LUHMES (cell line): ENCODE measurements around the gene CDKN2C.

DNA sequence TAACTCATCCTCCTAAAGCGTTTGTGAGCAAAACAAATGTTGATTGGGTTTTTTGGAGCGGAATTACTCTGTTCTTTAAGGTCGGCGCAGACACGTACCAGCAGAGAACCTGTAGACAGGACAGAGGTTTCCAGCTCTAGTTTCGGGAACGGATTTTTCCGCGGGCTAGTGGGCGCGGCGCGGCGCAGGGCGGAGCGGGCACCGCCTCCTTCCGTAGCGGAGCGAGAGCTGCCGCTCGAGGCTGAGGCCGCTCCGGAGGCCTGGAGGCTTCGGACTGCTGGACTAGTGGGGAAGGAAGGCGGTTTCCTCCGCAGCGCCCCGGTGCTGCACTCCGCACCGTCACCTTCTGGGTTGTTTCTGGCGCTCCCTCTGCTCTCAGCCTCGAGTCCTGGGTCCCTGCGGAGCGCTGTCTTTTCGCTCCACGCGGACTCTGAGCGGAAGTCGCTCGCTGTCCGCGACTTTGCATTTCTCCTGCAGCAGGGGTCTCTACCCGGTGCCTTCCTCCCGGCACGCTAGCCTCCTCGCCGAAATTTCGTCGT, 6.9 kb downstream of the FOXD2 start:
- PRO-cap = no peak

- PRO-cap = no peak
Measured at GRCh38 chr1:47577979-47578692, 140.3 kb downstream of the FOXD2 start.

DNA sequence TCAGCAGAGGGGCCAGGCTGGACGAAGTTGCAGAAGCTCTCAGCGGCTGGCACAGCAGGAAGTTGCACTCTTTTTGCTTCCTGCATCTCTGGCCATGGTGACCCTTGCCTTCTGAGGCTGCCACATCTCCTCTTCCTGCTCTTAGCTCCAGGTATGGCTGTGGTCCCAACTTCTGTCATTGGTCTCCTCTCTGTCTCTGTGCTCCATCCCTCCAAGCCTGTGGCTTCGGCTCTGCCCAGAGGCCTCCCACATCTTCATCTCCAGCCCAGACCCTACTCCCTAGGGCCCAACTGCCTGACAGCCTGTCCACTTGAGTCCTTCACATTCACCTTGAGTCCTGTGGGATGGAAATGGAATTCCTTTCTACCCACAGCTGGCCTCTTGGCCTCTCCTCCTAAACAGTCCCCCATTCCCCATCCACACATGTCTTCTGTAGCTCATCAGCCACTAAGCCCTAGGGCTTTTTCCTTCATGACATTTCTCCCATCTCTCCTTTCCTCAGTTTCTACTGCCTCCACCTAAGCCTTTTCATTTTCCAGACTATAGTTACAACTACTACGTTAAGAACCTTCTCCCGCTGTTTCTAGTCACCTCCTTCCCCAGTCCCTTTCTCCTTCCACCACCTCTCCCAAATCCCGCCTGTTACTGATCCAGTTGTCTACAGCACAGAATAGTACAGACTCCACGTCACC, 42.3 kb downstream of the TRABD2B start:
- PRO-cap = no peak

- PRO-cap = no peak
Measured at GRCh38 chr1:47978300-47978969, 18.8 kb downstream of the TRABD2B start.

GRCh38 chr1:47992527-47993068, 4.6 kb downstream of the TRABD2B start:
- PRO-cap = no peak

DNA sequence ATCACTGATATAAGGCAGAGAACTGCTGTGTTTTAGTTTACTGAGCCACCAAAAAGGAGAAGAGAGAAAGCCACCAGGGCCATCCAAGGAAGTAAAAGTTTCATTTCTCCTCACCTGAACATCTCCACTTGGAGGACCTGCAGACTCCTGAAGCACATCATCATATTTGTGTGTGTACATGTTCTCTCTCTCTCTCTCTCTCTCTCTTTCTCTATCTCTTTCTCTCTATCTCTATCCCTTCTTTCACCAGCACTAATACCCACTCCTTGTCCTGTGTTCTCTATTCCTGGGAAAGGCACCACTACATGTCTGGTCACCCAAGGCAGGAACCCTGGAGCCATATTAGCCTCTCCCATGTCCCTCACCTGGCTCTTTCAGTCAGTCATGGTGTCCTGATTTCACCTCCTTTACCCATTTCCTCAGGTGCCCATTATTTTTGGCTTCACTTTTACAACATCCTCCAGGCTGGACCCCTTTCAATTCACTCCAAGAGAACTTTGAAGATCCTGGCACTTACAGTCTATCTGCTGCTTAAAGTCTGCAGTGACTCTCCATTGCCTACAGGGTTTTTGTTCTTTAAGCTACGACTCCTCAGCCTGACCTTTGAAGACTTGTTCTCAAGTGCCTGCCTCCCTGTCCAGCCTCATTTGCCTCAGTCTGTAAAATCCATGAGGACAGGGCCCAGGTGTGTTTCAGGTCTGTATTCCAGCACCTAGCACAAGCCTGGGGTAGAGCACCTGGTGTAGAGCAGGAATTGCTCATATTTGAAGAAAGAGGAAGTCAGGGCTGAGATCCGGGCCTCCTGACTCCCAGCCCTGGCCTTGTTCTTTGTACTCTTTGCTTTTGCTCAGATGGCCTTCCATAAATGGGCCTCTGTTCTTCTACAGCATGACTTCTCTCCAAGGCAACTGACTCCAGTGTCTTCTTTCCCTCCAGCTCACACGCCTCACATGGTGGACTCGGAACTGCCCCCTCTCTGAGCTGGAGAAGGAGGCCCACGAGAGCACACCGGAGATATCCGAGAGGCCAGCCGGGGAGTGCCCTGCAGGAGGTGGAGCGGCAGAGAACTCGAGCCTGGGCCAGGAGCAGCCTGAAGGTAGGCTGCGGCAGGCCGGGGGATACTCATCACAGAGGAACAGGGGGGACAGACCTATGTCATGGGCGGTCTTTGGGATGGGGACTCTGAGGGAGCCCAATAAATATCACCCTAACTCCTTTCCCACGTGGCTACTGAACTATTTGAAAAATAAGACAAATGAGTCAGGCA, 19.4 kb downstream of the SLC5A9 start:
- PRO-cap = no peak

- PRO-cap = no peak
Measured at GRCh38 chr1:48244893-48245646, 22.6 kb downstream of the SLC5A9 start.

DNA sequence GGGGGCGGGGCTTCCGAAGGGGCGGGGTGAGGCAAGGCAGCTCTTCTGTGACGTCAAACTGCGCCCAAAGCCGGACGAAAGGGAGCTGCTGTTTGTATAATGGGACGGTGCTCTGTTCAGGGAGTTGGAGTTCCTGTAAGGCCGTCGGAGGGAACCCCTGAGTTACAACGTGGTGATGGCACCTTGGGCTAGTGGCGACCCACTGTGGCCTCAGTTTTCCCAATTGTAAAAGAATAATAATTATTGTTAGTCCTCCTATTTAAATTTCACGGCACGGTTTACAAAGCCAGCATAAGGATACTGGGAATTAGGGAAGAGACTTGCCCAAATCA, 285 bp upstream of the SPATA6 start:
- PRO-cap = bidirectional peak, plus-strand start at position 67 of the sequence, minus-strand start outside the sequence

DNA sequence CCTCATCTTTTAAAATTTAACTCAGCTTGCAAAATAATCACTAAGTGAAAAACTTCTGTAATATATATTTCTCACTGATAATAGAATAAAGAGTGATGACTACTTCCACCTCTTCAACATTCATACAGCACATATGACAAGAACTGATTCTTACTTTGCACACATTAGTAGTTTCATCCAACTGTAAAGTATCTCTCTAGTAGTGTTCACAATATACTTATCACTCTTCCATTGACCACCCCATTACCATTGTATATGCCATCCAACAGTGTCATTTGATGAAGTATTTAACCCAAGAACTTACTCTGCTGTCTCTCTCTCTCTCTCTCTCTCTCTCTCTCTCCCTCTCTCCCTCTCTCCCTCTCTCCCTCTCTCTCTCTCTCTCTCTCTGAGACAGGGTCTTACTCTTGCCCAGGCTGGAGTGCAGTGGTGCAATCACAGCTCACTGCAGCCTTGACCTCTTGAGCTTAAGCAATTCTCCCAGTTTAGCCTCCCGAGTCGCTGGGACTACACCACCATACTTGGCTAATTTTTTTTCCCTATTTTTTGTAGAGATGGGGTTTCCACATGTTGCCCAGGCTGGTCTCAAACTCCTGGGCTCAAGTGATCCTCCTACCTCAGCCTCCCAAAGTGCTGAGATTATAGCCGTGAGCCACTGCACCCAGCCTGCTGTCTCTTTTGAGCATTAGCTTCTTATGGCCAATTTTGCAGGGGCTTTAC, 104.4 kb upstream of the DMRTA2 start:
- PRO-cap = no peak

DNA sequence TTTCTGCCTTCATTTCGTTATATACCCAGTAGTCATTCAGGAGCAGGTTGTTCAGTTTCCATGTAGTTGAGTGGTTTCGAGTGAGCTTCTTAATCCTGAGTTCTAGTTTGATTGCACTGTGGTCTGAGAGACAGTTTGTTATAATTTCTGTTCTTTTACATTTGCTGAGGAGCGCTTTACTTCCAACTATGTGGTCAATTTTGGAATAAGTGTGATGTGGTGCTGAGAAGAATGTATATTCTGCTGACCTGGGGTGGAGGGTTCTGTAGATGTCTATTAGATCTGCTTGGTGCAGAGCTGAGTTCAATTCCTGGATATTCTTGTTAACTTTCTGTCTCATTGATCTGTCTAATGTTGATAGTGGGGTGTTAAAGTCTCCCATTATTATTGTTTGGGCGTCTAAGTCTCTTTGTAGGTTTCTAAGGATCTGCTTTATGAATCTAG, 51.9 kb downstream of the FAF1 start:
- PRO-cap = no peak

- PRO-cap = no peak
Measured at GRCh38 chr1:50933170-50933837, 26.8 kb downstream of the FAF1 start.

GRCh38 chr1:50969895-50970335, at the start of gene CDKN2C:
Gene CDKN2C, plus strand, starts transcription at chr1:50970245.
- PRO-cap = no peak

GRCh38 chr1:50970336-50970615, 231 bp downstream of the CDKN2C start:
- PRO-cap = no peak

DNA sequence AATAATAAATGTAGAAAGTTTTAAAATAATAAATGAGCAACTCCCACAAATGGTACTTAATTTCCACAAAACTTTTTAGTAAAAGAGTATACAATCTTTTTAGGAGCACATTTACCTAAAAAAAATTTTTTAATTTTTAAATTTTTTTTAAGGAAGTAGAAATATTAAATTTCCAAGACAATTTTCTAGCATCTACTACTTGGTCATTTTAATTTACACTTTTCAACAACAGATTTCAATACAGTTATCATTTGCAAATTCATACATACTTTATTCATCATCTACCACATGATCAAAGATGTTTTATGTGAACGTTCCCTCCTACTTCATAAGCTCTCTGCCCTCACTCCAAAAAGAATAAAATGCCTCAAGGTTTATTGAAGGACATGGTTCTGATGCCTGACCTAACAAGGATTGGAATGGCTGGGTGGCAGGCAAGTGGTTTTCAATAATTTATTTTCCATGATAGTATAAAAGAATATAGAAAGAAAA, 5.3 kb downstream of the CDKN2C start:
- PRO-cap = no peak

DNA sequence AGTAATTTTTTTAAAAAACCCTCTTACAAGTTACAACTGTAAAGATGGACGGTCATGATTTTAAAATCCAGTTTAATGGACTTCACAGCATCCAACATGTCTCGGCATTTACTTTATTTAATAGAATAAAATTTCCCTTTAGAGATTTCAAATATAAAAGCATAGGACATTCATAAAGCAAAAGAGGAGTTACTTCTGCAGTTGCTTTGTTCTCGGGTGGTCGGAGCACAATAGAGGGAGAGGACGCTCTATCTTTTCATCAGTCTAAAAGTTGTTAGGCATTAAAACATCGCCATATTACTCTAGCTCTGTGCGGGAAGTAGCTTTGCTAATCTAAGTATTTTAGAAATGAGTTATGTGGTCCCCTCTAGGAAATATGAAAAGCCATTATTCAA, 6.0 kb downstream of the CDKN2C start:
- PRO-cap = no peak

GRCh38 chr1:50979082-50979530, 9.1 kb downstream of the CDKN2C start:
- PRO-cap = no peak

DNA sequence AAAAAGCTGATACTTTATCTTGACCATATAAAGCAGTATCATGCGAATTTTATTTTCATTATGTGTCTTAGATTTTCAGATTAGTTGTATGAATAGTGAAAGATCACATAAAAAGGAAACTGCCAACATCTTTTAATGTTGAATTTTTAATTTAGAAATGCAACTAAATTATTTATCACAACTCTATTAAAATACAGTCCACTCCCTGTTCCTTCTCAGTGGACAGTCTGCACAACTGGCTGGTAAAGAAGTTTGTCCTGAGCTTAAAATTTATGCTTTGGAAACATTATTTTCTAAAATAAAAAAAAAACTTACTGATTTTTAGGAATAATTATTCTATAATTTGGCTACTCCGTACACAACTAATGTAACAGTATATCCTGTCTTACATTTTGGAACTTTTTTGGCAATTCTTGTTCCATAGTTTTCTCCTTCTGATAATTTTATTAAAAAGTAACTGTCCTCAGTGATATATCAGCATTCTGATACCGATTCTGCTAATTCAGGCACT, 9.5 kb downstream of the CDKN2C start:
- PRO-cap = no peak

DNA sequence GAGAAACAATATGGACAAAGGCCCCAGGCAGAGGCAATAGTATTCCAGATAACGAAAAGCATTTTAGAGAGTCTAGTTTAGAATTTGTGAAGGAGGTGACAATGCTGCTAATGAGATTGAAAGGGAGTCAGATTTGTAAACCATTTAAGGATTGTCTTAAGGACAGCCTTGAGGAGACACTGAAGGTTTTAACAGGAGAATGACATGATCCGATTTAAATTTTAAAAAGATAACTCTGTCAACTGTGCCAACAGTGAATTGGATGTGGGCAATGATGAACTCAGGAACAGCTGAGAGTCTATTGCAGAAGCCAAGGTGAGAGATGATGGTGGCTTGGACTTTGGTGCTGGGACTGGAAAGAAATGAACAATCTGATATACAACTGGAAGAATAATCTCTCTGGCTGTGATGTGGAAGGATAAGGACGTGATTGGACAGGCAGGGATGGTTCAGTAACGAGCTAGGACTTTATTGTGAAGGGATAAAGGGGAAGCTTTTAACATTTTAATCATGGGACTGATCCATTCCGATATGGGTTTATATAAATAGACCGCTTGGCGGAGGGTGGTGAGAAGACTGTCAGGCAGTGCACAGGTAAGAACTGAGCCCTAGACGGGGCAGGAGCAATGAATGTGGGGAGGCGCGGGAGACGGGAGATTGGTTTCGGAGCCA, 482 bp upstream of the RNF11 start:
- PRO-cap = no peak

GRCh38 chr1:51296615-51297257, 33.6 kb downstream of the TTC39A start:
- PRO-cap = unidirectional peak, plus-strand start at chr1:51297064

GRCh38 chr1:51302403-51302761, 28.0 kb downstream of the TTC39A start:
- PRO-cap = no peak